Mammary microvascular endothelial cell (primary cell): ENCODE measurements around a stretch of chr14.

- RAMPAGE, long total RNA: no peak
Observed at GRCh38 chr14:31724628-31725040, 163.4 kb downstream of the NUBPL start.

DNA sequence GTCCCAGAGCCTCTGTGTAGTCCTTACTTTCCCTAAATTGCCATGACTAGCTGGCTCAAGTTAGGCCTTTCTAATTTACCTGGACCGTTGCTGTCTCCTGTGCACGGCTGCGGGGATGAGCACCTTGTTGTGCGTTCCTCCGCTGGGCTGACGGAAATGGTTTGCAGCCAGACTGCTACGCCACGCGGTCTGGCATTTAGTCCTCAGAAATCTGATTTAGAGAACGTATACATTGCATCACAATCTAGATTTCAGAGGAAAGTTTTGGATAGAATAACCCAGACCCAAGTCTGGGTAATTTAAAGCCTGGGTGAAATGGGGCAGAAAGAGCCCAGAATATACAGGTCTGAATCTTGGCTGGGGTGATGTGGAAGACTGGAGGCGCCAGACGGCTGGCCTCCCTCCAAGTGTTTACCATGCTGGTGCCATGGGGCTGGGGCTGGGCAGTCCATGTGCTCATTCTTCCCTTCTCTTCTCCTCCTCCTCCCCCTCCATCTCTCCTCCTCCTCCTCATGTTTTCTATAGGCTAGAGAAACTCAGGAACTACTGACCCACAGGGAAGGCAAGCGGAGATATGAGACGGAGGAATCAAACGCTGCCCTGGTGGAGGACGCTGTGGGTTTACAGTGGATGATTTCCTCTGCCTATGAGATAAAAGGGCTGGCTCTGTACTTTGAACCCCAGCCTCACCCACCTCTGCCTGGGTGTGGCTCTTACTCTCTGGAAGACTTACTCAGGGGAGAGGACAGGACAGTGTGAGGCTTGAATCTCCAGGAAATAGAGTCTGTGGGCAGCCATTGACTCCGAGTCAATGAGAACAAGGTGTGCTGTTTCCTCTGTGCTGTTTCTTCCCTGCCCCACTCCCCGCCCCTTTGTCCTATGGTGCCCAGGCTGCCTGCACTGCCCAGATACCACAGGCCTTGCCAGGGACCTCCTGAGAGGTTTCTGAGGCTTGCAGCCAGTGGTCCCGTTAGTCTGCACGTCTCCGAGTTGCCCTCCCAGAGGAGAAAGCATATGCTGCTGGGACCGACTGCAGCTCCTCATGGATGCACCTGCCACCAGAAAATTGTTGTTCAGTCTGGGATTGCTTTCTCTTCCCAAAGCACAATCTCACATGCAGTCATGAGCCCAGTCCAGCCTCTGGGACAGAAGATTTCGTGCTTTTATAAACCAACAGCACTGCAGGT lies 132.8 kb upstream of the ARHGAP5 start:
- RAMPAGE, long total RNA: no peak

DNA sequence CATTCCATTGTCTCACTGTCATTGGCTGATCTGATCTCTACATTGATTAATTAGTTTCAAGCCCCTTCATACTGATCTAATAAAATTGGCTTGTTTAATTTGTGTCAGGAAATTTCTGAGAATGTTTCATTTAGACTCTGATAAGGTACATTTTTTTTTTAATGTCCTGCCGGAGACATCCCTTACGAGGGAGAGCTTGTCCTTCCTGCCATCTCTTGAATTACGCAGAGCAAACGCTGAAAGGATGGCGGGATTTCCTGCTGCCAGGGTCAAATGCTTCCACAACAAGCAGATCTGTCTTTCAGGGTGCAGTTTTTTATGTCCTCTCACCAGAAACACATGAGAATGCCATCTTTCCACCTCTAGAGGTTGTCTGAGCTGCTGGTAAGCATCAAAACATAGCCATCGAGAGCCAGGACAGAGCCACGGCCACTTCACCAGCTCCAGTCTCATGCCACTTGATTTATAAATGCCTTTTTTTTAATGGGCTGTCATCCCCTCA lies 126.8 kb upstream of the ARHGAP5 start:
- RAMPAGE, long total RNA: no peak

GRCh38 chr14:32093332-32093814 lies 16.3 kb downstream of the ARHGAP5 start:
- RAMPAGE, long total RNA: no peak

GRCh38 chr14:33765312-33765659 lies 185.6 kb downstream of the EGLN3 start:
- RAMPAGE, long total RNA: no peak

DNA sequence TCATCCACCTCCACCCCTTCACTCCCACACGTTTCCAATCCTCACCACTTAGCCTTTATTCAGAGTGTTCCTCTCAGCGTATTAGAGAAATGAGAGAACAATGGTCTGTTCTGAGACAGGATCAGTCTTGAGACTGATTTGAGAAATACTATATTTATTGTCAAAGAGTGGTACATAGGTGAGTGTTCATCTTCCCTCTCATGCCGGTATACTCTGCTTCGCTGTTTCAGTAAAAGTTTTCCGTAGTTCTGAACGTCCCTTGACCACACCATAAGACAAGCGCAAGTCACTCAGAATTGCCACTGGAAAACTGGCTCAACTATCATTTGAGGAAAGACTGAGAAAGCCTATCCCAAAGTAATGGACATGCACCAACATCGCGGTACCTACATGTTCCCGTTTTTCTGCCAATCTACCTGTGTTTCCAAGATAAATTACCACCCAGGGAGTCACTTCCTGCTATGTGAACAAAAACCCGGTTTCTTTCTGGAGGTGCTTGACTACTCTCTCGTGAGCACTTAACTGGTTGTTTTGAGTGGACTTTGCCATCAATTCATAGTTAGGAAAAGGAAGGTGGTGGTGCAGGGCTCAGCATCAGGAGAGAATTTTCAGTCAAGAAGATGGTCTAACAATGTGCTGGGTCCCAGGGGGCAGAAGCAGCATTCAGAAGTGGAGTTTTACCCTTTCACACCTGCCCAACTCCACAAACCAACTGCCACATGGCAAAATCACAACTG lies 1.5 kb downstream of the EGLN3 start:
- RAMPAGE, long total RNA: no peak

DNA sequence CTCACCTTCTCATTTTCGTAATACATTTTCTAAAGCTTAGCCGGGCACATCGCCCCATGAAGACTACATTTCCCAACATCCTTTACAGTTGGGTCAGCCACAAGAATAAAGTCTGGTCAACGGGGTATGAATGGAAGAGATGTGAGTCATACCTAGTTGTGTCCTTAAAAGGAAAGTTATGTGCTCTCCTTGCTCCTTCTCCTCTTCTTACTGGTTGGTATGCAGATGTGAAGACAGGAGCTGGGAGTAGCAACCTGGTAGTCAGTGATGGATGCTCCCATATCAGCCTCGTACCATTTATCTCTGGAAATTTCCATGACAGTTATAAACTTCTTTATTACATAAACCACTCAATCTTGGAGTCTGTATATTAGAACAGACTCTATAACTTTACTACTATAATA lies 36.0 kb upstream of the EGLN3 start:
- RAMPAGE, long total RNA: no peak

GRCh38 chr14:34019578-34020076 lies 68.8 kb upstream of the EGLN3 start:
- RAMPAGE, long total RNA: no peak

DNA sequence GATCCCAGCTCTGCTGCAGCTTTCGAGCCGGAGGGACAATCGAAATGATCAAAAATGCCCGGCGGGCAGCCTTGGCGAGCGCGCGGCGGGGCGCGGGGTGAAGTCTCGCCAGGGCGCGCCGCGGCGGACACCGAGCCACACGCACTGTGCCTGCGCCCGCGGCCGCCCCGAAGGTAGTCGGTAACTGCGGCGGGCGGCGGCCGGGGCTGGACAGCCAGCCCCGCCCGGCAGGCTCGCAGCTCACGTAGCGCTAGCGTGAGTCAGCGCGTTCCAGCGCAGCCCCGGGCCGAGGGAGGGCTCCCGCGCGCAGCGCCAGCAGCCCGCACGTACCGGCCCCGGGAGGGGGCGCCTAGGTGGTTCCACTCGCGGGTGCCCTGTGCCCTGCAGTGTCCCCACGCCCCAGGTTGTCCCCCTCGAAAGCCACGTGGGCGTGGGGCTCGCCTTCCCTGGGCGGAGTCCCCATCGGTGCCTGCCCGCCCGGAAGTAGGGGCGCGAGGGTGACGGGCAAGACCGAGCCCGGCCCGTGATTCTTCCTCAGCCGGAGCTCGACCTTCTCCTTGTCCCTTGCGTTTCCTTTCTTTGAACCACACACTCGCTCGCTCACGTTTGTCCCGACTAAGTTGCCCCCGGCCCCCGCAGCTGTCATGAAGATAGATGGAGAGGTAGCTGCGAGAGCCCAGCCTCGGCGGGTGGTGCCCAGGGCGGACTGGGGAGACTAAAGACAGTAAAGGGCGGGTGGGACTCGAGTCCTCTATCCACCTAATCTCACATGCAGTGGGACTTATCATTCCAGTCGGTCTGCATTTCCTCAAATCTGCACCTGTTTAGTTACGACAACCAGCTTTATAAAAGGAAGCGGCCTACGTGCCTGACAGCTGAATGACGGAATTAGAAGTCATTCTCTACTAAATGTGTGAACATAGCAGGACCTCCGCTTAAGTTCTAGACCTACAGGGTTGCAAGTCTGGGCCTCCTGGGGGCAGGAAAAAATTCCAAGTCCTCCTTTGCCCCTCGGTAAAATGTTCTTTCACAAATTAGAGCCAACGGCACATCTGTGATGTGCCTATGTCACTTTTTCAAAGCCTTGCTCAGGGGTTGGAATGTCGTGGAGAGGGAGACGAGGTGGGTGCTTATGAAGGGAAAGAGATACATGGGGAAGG lies 109.6 kb upstream of the EGLN3 start:
- RAMPAGE, long total RNA: no peak

DNA sequence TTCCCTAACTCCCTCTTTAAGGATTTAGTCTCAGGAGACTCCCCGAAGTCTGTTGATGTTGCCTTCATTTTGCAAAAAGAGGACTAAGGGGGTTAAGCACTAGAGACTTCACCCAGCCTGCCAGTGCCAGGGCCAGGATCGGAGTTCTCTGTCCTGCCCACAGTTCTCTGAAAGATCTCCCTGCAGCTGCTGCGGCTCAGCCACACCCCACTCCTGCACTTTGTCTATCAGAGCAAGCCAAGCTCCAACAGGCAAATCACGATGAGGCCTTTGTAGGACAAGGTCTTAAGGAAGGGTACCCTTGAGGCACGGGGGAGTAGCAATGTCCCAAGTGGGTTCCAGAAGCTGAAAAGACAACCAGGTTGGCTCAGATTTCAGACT lies 148.8 kb upstream of the EGLN3 start:
- RAMPAGE, long total RNA: no peak

DNA sequence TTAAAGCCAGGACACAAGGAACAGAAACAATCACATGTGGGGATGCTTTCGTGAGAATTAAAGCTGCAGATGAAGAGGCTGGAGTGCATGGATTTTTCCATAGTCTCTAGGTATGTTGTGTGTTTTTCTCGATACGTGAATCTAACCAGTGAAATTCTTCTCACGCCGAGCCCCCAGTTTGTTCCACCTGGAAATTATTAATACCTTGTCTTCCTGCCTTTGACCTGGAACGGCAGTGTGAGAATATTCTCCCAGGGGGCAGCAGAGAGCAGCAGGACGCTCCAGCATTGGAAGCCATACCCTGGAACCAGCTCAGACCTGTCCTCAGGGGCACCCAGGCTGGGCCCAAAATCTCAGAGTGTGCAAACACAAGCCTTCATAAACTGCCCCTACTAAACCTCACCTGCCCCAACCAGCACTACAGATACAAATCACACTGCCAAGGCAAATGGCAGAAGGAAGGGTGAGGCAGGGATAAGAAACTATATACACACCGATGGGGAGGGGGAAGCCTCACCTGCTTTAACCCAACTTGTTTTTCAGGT lies 130.4 kb downstream of the SPTSSA start:
- RAMPAGE, long total RNA: no peak

GRCh38 chr14:34355445-34356116 lies 106.5 kb downstream of the SPTSSA start:
- RAMPAGE, long total RNA: no peak

- RAMPAGE, long total RNA: no peak
Observed at GRCh38 chr14:34374938-34375818, 86.9 kb downstream of the SPTSSA start.

DNA sequence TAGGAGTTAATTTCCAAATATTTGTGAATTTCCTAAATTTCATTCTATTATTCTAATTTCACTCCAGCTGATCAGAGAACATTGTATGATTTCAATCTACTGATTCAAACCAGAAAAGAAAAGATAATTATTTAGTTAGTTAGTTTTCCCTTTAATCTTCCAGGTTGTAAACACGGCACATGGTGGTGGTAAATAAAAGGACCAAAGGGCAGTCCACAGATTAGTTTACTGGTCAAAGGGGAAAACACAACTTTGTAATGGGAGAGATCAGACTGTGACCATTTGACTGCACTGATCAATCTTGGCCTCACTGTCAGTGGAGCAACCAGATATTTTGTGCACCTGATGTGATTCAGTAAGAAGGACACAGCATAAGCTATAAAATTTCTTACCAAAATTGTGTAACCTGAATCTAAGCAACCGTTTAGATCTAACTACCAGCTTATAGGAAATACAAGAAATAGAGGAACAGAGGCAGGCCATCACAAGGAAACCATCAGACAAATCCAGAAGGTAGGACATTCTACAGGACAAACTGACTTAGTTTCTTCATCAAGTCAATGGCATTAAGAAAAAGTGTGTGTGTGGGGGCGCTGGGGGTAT lies 26.8 kb downstream of the CFL2 start:
- RAMPAGE, long total RNA: no peak

DNA sequence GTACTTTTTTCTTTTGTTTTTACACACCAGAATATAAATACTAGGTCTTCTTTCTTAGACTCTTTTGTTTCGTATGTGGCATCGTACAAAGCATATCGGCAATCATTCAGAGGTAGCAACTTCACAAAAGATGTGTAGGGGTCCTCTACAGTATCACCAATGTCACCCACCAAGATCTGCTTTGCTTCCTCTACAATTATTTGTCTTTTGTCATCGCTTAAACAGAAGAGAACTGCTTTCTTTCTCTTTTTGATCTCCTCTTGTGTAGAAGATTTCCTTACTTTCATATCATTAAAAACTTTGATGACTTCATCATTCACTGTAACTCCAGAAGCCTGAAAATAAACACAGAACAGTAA lies 1.2 kb downstream of the CFL2 start:
- RAMPAGE, long total RNA: no peak

DNA sequence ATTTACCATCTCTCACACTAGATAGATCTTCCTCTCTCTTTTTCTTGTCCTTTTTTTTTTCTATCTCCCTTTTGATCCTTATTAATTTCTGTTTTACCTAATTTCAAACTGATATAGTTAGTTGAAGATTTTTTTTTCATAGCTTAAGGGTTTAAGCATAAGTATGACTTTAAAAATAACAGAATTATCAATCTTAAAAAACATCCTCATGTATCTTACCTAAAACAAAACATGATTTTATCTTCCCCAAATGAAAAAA lies 54.2 kb upstream of the CFL2 start:
- RAMPAGE, long total RNA: no peak

DNA sequence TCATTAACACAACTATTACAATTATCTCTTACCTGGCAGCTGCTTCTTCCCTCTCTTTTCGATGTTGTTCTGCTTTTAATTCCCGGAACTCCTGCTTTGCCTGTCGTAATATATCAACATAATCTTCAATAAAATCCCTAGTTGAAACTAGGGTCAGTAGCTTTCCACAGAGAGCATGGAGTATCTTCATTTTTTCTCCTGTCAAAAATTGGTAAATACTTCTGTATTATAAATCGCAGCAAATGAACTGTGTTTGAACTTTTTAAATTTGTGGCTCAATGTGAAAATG lies 69.3 kb upstream of the CFL2 start:
- RAMPAGE, long total RNA: no peak

- RAMPAGE, long total RNA: no peak
Observed at GRCh38 chr14:34930825-34931110, 52.0 kb upstream of the SRP54 start.

DNA sequence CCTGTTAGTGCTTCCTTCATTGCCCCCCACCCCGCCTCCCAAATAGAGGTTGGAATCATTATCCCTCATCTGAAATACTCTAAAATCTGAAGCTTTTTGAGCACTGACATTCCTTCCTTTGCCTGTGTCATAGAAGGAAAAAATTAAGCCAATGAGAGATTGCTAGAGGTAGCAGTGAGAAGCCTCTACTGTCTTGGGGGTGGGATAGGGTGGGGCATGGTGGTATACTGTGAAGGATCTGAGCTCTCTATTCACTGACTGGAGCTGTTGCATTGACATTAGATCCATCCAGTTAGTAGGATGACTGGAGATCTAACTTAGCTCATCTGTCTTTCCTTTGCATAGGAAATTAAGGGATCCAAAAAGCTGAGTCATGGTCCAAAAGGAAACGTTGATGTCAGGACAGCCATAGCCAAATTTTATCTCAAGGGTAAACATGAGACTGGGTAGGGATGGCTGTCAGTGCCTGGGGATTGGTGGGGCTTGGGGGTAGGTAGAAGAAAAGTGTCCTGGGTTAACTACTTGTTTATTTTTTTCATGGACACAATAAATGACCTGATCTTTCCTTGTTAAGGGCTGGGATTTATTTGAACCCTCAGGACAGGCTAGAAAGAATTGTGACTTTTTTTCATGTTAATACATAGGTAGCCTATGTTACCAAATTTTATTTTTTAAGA lies 4.5 kb downstream of the FAM177A1 start:
- RAMPAGE, long total RNA: no peak

GRCh38 chr14:35068150-35068949 lies 22.3 kb downstream of the FAM177A1 start:
- RAMPAGE, long total RNA: no peak